Spleen (tissue), 7 donors: ENCODE measurements around a stretch of chr11.

DNA sequence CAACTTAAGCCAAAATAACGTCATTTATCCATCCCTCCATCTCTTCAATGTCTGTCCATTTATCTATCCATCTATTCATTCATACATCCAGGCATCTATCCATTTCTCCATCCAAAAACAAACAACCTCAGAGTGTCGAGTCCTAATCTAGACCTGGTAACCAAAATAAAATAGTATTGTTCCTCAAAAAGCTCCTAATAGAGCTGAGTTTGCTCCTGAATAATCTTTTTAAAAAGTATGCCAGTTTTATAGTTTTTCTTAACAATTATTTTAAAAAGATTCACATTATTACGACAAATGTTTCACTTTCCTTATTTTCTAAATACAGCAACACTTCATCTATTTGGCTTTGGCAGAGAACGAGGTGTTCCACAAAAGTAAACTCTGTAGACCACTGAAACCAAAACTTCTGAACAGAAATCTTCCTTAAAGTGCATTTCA is 133.5 kb upstream of the MTMR2 start:
- PRO-cap, 4 experiments: no peak in any of the 4 experiments
- RAMPAGE, long total RNA, 4 experiments: no peak in any of the 4 experiments

DNA sequence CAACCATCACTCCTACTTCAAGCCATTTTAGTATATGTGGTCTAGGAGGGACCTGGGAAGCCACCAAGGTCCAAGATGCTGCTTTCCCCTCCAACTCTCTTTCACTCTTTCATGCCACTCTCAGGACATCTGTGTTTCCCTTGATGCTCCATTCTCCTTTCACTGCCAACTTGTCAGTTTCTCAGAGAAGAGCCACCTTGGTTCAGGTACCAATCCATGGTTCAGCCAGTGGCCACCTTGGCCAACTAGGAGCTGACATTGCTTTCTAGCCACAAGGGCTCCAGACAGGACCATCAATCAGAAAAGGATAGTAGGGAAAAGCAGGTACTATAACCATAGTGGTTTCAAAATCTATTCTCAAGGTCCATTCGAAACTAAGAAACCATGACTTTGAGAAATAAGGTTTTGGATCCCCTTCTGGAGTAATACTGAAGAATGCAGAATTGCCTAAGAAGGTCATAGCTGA is 163.3 kb downstream of the MAML2 start:
- PRO-cap, 4 experiments: no peak in any of the 4 experiments
- RAMPAGE, long total RNA, 4 experiments: no peak in any of the 4 experiments

- PRO-cap, 4 experiments: no peak in any of the 4 experiments
- RAMPAGE, long total RNA, 4 experiments: no peak in any of the 4 experiments
Observed at GRCh38 chr11:96194071-96194814, 148.8 kb downstream of the MAML2 start.

- PRO-cap, 4 experiments: no peak in any of the 4 experiments
- RAMPAGE, long total RNA, 4 experiments: no peak in any of the 4 experiments
Observed at GRCh38 chr11:96213429-96214352, 129.3 kb downstream of the MAML2 start.

GRCh38 chr11:96223929-96225135 is 118.7 kb downstream of the MAML2 start:
- PRO-cap, 4 experiments: no peak in any of the 4 experiments
- RAMPAGE, long total RNA, 4 experiments: no peak in any of the 4 experiments

- PRO-cap, 4 experiments: no peak in any of the 4 experiments
- RAMPAGE, long total RNA, 4 experiments: no peak in any of the 4 experiments
Observed at GRCh38 chr11:96249209-96250399, 93.4 kb downstream of the MAML2 start.

GRCh38 chr11:96256270-96256689 is 86.7 kb downstream of the MAML2 start:
- PRO-cap, 4 experiments: no peak in any of the 4 experiments
- RAMPAGE, long total RNA, 4 experiments: no peak in any of the 4 experiments

GRCh38 chr11:96342085-96342445 is 930 bp downstream of the MAML2 start:
- PRO-cap, 4 experiments: no peak in any of the 4 experiments
- RAMPAGE, long total RNA, 4 experiments: no peak in any of the 4 experiments

- PRO-cap, 4 experiments: no peak in any of the 4 experiments
- RAMPAGE, long total RNA, 4 experiments: no peak in any of the 4 experiments
Observed at GRCh38 chr11:98184753-98185059, 836.0 kb upstream of the CNTN5 start.

- PRO-cap, 4 experiments: no peak in any of the 4 experiments
- RAMPAGE, long total RNA, 4 experiments: no peak in any of the 4 experiments
Observed at GRCh38 chr11:98494965-98495354, 525.8 kb upstream of the CNTN5 start.

GRCh38 chr11:100687779-100688187 is 695 bp downstream of the ARHGAP42 start:
- PRO-cap, 4 experiments: peak in 3 of 4 experiments; most common minus-strand start chr11:100687932 (in 3)
- RAMPAGE, long total RNA, 4 experiments: no peak in any of the 4 experiments

GRCh38 chr11:100741363-100741725 is 54.3 kb downstream of the ARHGAP42 start:
- PRO-cap, 4 experiments: peak in 2 of 4 experiments; most common plus-strand start chr11:100741511 (in 2)
- RAMPAGE, long total RNA, 4 experiments: no peak in any of the 4 experiments

DNA sequence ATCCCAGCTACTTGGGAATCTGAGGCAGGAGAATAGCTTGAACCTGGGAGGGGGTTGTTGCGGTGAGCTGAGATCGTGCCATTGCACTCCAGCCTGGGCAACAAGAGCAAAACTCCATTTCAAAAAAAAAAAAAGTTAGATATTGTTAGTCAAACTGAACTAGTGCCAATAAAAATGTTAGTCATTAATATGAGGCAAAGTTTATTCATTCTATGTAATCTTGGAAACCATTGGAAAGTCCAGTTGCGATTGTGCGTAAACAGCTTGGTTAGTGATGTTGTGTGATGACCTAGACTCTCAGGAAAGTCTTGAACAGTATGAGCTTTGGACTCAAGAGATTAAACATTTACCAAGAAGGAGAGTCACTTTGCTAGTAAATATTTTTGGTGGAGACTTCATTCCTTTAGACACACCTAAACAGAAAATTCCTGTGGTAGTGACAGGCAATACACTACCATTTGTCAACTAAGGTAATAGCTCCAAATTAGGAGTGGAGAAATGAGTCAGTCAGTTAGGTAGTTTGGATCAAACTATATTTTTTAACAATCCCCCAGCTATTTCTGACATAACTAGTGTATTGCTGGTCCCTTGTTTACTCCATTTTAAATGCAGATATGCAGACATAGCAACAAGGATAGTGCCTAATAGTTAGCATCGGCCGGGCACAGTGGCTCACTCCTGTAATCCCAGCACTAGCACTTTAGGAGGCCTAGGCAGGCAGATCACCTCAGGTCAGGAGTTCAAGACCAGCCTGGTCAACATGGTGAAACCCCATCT is 89.1 kb downstream of the ARHGAP42 start:
- PRO-cap, 4 experiments: no peak in any of the 4 experiments
- RAMPAGE, long total RNA, 4 experiments: no peak in any of the 4 experiments

DNA sequence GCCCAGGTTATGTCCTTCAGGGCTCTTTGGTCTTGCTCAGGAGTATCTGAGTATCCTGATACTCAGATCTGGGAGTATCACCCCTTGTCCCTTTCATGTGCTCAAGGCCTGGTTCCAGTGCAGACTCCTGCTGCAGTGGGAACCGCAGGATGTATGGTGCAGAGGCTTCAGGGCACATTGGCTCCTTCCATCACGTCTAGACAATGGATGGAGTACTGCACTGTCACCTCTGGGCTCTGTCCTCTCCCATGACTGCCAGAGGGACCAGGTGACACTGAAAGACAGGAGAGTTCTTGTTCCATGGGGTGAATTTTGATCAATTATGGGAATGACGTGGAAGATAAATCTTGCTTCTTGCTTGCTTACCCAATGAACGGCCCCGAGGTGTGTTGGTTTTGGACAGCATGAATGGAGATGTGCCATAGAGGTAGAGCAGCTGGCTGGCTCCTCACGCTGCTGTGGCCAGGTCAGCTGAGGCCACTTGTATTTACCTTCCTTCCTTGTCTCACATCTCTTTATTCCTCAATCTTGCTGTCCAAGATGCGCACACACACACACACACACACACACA is 215.6 kb downstream of the ARHGAP42 start:
- PRO-cap, 4 experiments: no peak in any of the 4 experiments
- RAMPAGE, long total RNA, 4 experiments: no peak in any of the 4 experiments

- PRO-cap, 4 experiments: no peak in any of the 4 experiments
- RAMPAGE, long total RNA, 4 experiments: no peak in any of the 4 experiments
Observed at GRCh38 chr11:101407262-101407674, 176.5 kb downstream of the TRPC6 start.

DNA sequence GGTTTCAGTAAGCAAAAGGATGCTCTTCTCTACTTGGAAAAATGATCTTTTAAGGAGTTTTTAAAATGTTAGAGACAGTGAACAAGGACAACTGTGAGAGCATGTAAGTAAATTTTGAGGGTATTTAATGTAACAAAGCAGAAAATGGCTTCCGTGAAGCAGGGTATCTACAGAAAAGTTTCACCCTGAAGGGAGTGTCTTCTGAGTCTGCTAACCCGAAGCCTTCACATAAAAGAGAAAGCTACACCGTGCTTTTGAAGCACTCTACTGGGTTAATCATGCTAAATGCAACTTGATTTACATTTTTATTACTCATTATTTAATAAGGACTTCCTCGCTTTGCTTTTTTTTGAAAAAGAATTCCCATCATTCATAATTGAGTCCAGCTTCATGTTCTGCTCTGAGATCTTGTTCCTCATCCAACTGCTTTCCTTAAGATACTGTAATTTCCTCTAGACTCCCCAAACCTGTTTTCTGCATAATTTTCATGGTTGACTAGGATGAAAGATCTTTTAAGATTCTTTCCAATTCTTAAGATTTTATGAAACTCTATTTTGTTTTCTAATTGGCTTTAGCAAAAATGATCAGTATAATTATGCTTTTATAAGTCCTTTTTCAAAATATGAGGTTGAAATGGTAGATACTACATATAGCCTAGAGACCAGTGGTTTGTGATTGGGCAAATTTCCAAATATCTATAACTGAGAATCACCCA is 56.3 kb downstream of the YAP1 start:
- PRO-cap, 4 experiments: no peak in any of the 4 experiments
- RAMPAGE, long total RNA, 4 experiments: no peak in any of the 4 experiments

DNA sequence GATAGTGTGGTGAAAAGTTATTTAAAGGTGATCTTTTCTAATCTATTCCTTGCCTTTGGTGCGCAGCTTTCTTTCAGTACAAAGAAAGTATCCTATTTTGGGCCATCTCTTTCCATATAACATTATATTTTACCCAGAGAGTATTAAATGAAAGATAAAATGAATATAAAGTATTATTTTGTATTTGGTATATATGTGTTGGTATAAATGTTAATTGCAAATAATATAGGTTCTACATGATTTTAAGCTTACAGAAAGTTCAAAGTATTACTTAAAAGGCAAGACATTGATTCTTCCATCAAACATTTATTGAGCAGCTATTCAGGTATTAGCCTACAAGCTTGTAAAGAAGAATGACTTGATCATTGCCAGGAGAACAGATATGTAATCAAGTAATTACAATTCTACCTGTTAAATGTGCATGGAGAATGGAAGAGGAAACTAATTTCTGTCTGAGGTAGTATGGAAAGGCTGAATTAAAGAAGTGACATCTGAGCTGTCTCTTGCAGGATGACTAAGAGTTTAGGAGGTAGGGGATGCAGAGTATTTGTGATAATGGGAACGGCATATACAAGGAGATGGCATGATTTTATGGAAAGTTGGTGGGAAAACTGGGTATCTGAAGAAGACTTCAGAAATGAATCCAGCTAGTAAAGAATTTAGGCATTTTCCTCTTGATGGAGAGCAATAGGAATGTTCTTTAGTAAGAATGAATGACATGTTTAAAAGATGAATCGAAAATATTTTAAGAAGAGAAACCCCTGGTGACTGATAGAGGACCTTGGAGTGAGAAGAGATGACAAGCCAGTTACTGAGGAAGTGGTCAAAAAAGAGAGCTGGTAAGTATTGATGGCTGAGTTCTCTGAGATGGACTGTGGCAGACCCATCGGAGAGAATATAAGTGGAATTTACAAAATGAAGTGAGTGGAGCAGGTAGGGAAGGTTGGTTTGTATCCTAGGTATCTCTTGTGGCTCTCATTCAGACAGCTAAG is 72.7 kb downstream of the YAP1 start:
- PRO-cap, 4 experiments: no peak in any of the 4 experiments
- RAMPAGE, long total RNA, 4 experiments: no peak in any of the 4 experiments

DNA sequence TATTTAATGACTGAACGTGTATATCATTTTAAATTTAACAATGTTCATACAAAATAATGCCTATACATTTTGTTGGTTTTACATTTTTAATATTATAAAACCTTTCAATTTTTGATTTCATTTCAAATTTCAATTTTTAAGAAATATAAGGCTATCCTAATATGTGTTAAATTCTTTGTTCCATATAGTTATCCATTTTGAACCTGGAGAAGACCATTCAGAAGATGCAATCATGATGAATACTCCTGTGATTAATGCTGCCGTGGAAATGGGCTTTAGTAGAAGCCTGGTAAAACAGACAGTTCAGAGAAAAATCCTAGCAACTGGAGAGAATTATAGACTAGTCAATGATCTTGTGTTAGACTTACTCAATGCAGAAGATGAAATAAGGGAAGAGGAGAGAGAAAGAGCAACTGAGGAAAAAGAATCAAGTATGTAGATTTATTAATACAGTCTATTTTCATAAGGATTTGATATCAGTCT is 13.6 kb downstream of the BIRC3 start:
- PRO-cap, 4 experiments: no peak in any of the 4 experiments
- RAMPAGE, long total RNA, 4 experiments: no peak in any of the 4 experiments

DNA sequence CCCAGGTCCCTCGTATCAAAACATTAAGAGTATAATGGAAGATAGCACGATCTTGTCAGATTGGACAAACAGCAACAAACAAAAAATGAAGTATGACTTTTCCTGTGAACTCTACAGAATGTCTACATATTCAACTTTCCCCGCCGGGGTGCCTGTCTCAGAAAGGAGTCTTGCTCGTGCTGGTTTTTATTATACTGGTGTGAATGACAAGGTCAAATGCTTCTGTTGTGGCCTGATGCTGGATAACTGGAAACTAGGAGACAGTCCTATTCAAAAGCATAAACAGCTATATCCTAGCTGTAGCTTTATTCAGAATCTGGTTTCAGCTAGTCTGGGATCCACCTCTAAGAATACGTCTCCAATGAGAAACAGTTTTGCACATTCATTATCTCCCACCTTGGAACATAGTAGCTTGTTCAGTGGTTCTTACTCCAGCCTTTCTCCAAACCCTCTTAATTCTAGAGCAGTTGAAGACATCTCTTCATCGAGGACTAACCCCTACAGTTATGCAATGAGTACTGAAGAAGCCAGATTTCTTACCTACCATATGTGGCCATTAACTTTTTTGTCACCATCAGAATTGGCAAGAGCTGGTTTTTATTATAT is 3.0 kb downstream of the BIRC2 start:
- PRO-cap, 4 experiments: no peak in any of the 4 experiments
- RAMPAGE, long total RNA, 4 experiments: no peak in any of the 4 experiments

DNA sequence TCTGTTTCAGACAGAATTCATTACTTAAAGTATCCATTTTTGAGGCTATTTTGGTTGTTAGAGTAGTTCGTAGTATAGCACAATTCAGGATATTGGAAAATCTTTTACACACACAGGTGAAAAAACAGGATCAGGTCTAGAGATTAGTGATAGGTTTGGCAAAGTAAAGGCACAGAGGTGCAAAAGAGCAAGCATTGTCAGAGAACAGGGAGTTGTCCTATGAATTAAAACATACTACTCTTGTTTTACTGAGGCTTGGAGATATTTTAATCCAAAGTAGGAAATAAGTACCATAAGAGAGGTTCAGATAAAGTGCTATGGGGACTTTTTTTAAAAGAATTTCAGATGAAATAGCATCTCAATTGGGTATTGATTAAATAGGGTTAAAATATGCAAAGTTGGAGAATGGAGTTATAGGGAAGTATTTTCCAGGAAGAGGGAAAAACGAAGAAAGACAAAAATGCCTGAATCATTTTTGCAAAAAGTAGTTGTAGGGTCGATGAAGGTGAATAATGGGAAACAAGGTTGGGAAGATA is 36.1 kb downstream of the BIRC2 start:
- PRO-cap, 4 experiments: no peak in any of the 4 experiments
- RAMPAGE, long total RNA, 4 experiments: no peak in any of the 4 experiments